A375 (cell line): ENCODE results near the genes TPBG, CYB5R4, CGA and SPACA1.

GRCh38 chr6:81727851-81728329 is 24.6 kb downstream of the TENT5A start:
- RAMPAGE, long total RNA = no peak

DNA sequence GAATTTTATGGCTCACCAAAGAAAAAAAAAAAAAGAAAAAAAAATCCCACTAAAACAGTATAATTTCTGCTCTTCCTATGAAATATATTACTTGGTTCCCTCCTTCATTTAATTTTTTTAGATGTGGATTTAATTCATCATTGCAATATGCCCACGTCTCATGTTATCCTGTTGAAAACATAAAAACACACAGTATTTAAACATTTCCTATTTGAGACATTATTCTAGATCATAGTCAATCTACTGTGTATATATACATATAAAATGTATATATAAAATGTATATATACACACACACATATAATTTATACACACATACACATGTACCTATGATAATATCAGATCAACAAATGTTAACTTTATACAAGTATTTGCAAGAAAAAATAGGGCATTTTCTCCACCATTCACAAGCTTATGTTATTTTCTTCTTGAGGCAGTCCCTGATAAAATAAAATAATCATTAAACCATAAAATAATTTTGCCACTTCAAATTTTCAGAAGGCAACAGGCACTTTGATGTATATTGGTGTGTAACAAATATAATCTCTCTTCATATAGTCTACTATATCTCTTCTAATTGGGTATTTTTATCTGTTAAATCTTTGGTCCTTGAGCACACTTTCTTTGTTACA is 4.0 kb downstream of the TENT5A start:
- RAMPAGE, long total RNA = no peak

GRCh38 chr6:82144095-82144759 is 103.3 kb downstream of the IBTK start:
- RAMPAGE, long total RNA = no peak

- RAMPAGE, long total RNA = no peak
These were observed 61.2 kb downstream of the IBTK start for GRCh38 chr6:82186147-82186918.

DNA sequence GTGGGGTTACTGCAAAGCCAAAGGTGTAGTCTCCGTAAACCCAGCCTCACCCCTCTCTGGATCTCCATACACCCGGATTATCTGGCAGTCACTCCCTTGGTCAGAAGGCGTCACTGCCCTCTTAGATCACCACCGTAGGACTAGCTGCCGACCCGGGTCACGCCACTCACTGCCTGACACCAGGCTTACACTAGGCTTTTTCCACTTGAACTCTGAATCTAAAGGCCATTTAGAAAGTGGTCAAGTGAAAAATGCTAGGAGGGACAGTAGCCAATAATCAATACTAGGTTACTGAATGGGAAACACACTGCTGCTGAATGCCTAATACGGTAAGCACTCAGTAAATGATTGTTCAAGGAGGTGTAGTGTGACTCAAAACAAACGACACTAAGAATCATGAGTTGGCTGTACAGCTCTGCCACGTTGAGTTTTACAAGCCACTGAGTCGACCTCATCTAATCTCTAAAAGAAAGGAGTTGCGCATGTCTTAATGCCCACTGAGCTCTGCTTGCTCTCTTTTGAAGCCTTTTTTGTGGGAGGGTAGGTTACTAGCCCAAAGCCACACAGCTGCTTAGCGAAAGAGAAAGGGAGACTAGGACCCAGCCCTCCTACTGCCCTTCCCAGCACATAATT is 758 bp upstream of the IBTK start:
- RAMPAGE, long total RNA = no peak

DNA sequence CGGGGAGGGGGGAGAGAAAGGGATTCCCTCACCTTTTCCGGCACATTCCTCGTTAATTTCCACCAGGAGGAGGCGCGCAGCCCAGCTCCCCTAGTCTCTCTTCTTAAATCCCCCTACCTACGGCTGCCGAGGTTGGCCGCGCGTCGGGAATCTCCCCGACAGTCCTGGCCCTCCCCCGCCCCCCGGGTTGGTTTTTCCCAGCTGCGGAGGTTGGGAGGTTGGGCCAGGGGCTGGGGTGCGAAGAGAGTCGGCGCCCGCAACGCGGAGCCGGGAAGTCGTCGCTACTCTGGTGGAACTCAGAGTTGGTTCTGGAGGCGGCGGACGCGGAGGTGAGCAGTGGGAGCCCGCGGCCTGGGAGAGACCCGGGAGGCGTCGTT is at the start of gene TPBG:
Gene TPBG, plus strand, starts transcription at position 238 of the 377 bp plus-strand sequence.
- RAMPAGE, long total RNA = no peak

- RAMPAGE, long total RNA = no peak
These were observed 18.6 kb downstream of the DOP1A start for GRCh38 chr6:83085981-83086574.

- RAMPAGE, long total RNA = start-site peak on the plus strand at chr6:83859676-83859702, 34 and 11 reads in 2 replicates
These were observed at the start of gene CYB5R4 for GRCh38 chr6:83859192-83860036. TSS of gene CYB5R4 (plus strand) at chr6:83859689.

GRCh38 chr6:84791199-84791780 is 26.9 kb upstream of the TBX18 start:
- RAMPAGE, long total RNA = no peak

- RAMPAGE, long total RNA = no peak
These were observed 1.4 kb downstream of the NT5E start for GRCh38 chr6:85451411-85451624.

GRCh38 chr6:85459079-85459574 is 9.2 kb downstream of the NT5E start:
- RAMPAGE, long total RNA = no peak

DNA sequence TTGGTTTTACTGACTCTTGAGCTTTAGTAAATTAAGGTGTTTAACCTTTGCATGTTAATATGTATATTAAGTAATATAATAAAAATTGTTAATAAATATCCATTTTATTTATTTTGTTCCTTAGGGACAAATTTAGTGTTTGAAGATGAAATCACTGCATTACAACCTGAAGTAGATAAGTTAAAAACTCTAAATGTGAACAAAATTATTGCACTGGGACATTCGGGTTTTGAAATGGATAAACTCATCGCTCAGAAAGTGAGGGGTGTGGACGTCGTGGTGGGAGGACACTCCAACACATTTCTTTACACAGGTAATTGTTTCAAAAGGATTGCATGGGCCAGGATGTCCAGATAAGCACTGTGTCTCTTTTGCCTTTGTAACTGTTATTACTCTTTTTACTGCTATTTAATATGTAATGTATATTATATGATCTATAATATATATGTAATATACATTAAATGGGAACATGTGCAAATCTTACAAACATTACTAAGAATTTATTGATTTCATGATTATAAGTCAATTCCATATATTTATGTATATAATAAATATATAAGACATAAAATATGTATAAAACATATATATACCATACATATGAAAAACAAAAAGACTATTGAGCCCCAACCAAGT is 21.3 kb downstream of the NT5E start:
- RAMPAGE, long total RNA = no peak

GRCh38 chr6:85642662-85642754 is 178 bp downstream of the SYNCRIP start:
- RAMPAGE, long total RNA = no peak

GRCh38 chr6:85675210-85675815 is 32.6 kb upstream of the SYNCRIP start:
- RAMPAGE, long total RNA = no peak

GRCh38 chr6:85864328-85865045 is 221.8 kb upstream of the SYNCRIP start:
- RAMPAGE, long total RNA = no peak

DNA sequence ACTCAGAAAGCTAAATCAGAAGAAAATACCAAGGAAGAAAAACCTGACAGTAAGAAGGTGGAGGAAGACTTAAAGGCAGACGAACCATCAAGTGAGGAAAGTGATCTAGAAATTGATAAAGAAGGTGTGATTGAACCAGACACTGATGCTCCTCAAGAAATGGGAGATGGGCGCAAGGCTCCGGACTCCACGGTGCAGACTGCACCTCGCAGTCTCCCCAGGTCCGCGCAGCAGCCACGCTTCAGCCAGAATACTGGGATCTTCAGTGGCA is 40.1 kb upstream of the HTR1E start:
- RAMPAGE, long total RNA = no peak

GRCh38 chr6:87094851-87095471 is at the start of gene CGA:
TSS of gene CGA (minus strand) at chr6:87095106.
- RAMPAGE, long total RNA = no peak

GRCh38 chr6:87193207-87194489 is 38.3 kb downstream of the ZNF292 start:
- RAMPAGE, long total RNA = no peak

- RAMPAGE, long total RNA = no peak
These were observed 57.9 kb downstream of the ZNF292 start for GRCh38 chr6:87212988-87213889.

DNA sequence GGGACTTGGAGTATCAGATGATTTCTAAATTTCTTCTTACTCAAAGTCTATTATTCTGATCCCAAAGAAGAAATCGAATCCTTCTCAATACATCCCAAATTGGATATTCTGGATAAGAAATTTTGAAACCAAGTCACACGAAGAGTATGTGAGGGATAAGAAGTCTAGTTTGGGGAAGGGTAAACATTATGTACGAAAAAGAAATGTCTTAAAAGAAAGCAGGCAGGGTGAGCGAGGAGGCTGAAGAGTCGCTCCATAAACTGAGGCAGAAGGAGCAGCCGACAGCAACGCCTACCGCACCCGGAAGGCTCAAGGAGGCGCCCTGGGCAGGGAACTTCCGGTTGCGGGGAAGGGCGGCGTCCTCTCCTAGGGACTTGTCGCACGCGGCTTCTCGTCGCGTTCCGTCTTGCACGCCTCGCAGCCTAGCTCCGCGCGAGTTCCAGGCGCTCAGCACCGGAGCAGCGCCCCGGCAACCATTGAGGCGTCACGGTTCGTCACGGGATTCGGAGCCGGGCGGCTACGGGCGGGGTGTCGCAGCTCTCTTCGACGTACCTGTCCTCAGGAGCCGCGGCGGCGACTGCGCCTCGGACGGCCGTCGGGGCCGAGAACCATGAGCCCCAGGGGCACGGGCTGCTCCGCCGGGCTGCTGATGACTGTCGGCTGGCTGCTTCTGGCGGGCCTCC is at the start of gene SPACA1:
Gene SPACA1, plus strand, starts transcription at position 546 of the 683 bp plus-strand sequence.
- RAMPAGE, long total RNA = no peak